Psoas muscle (tissue), 2 donors: ENCODE measurements around the gene SAMSN1.

GRCh38 chr21:5104614-5105026, 5416.8 kb upstream of the TPTE start:
- PRO-cap, 2 experiments = no peak in any of the 2 experiments

GRCh38 chr21:6111362-6111764, 4410.0 kb upstream of the TPTE start:
- PRO-cap, 2 experiments = no peak in any of the 2 experiments

DNA sequence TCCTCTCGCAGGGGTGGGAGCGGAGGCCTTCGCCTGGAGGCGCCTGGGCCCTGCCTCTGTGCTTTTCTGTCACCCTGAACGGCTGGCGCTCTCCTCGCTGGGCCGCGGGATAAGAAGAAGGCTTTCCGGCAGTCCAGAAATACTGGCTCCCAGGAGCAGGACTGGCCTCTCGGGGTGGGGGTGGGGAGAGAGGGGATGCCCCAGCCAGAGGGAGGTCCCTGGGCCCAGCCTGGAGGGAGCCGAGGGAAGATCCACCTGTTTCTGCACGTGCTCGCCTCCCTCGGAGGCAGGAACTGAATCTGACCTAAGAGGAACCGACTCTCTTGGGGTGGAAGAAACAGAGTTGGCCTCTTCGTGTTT, 4394.2 kb upstream of the TPTE start:
- PRO-cap, 2 experiments = no peak in any of the 2 experiments

DNA sequence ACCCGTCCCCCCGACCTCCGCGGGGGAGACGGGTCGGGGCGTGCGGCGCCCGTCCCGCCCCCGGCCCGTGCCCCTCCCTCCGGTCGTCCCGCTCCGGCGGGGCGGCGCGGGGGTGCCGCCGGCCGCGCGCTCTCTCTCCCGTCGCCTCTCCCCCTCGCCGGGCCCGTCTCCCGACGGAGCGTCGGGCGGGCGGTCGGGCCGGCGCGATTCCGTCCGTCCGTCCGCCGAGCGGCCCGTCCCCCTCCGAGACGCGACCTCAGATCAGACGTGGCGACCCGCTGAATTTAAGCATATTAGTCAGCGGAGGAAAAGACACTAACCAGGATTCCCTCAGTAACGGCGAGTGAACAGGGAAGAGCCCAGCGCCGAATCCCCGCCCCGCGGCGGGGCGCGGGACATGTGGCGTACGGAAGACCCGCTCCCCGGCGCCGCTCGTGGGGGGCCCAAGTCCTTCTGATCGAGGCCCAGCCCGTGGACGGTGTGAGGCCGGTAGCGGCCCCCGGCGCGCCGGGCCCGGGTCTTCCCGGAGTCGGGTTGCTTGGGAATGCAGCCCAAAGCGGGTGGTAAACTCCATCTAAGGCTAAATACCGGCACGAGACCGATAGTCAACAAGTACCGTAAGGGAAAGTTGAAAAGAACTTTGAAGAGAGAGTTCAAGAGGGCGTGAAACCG, 2263.4 kb upstream of the TPTE start:
- PRO-cap, 2 experiments = peak in 1 of 2 experiments; most common plus-strand start position 250 of the sequence (in 1)

DNA sequence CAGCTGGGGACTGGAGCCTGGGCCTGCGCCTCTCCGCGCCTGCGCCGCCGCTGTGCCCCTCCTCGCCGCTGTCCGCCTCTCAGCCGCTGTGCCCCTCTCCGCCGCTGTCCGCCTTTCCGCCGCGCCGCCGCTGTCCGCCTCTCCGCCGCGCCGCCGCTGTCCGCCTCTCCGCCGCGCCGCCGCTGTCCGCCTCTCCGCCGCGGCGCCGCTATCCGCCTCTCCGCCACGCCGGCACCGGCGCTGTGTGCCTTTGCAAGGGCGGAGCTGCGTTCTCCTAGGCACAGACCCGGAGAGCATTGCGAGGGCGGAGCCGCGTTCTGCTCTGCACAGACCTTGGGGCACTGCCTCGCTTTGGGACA, 1869.7 kb upstream of the TPTE start:
- PRO-cap, 2 experiments = no peak in any of the 2 experiments

GRCh38 chr21:9000278-9001304, 1520.8 kb upstream of the TPTE start:
- PRO-cap, 2 experiments = no peak in any of the 2 experiments

- PRO-cap, 2 experiments = no peak in any of the 2 experiments
Observed at GRCh38 chr21:9767618-9768292, 753.6 kb upstream of the TPTE start.

GRCh38 chr21:14076450-14077169, 134.1 kb downstream of the LIPI start:
- PRO-cap, 2 experiments = no peak in any of the 2 experiments

DNA sequence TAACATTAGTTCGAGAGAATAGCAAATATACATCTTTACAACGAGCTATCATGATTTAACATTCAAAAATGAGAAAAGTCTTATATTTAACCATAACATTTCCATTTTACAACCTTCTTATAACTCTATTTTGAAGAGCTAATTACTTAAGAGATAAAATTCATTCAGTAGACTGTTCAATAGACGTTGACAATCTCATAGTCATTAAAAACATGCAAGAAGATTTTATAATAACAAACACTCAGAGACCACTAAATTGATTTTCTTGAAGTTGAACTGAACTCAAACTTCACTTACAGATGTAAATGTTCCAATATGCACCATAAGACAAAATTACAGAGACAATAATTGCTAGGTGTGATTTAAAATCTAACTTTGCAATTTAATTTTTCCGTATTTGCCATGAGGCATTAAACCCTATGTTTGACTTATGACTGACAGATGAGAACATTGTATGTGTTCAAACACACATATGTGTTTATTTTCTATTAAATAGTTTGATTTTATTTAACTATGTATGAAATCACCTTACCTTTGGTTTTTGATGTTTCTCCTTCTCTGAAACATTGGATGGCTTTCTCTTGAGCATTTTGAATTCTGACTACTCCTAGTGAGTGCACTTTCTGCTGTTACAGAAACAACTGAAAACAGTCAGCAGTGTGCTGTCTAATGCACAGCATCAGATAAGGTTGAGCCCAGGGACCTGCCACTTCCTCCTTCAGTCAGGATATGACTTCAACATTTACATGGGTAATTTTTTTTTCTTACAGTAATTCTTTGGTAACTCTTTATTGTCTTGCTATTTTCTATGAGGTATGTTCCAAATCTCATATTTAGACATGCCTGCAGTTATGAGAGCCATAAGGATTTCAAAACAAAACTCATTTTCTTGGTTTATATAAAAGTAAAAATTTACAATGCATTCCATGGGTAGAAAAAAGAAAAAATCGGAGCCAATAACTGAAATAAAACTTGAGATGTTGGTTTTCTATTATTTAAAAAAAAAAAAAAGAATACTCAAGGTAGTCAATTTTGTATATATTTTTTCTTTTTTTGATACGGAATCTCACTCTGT, at the start of gene SAMSN1:
Gene SAMSN1 (minus strand): TSS at position 643 of the 1,075 bp plus-strand sequence.
- PRO-cap, 2 experiments = no peak in any of the 2 experiments

- PRO-cap, 2 experiments = no peak in any of the 2 experiments
Observed at GRCh38 chr21:14691875-14692484, 145.9 kb upstream of the SAMSN1 start.

- PRO-cap, 2 experiments = peak in 1 of 2 experiments; most common minus-strand start chr21:14963489 (in 1)
Observed at GRCh38 chr21:14963280-14963809, 101.5 kb downstream of the NRIP1 start.

GRCh38 chr21:14965706-14966854, 98.7 kb downstream of the NRIP1 start:
- PRO-cap, 2 experiments = no peak in any of the 2 experiments

GRCh38 chr21:15059038-15059839, 5.6 kb downstream of the NRIP1 start:
- PRO-cap, 2 experiments = no peak in any of the 2 experiments

DNA sequence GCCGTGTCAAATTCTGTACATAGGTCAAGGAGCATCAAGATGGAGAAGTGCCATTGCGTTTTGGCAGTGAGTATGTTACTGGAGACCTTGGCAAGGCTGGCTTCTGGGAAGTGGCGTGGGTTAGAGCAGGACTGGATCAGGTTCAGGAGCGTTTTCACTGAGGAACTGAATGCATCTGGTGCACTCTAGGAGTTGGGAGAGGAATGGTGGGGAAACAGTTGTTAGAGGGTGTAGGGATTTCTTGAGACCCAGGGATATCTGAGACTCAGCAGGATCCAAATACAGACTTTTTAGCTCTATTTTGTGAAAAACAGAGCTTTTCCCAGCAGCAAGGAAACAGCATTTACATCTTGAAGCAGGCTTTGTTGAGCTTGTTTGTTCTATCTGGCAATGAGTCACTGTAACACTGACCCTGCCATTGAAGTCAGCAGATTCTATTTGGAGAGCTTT, 56.8 kb upstream of the NRIP1 start:
- PRO-cap, 2 experiments = peak in 1 of 2 experiments; most common plus-strand start position 145 of the sequence (in 1)

GRCh38 chr21:15138426-15139161, 73.8 kb upstream of the NRIP1 start:
- PRO-cap, 2 experiments = no peak in any of the 2 experiments

- PRO-cap, 2 experiments = no peak in any of the 2 experiments
Observed at GRCh38 chr21:15219732-15220162, 154.9 kb upstream of the NRIP1 start.

GRCh38 chr21:15241789-15242356, 177.1 kb upstream of the NRIP1 start:
- PRO-cap, 2 experiments = no peak in any of the 2 experiments

DNA sequence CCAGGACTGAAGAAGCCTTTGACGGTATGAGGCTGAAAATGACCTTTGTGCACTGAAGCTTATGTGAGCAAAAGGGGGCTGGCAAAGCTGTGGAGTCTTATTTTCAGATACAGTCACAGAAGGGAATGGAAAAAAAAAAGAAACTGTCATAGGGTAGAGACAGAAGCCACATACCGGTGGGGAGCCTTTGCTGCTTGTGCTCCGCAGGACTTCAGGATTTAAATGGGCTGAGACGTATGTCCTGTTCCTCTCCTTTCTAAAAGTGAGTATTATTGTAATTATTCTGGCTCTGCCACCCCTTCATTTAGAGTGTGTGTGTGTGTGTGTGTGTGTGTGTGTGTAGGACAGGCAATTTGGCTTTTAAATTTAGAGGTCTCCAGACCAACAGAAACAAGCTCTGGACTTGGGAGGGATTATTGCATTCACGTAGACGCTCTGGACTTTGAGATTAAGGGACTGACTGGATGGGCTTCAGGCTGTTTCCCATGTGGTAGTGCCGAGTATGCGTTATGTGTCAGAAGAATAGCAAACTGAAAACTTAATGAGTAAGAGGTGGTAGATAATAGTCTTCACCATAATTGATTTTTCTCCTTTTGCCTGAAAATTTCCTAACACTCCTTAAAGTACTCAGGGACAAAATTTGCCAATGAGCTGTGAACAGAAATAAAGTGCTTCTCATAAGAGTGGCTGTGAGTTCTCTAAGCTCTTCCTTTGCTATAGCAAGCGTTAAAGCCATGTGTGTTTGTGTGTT, 281.9 kb downstream of the USP25 start:
- PRO-cap, 2 experiments = no peak in any of the 2 experiments

GRCh38 chr21:16094959-16095336, 365.2 kb downstream of the USP25 start:
- PRO-cap, 2 experiments = no peak in any of the 2 experiments

DNA sequence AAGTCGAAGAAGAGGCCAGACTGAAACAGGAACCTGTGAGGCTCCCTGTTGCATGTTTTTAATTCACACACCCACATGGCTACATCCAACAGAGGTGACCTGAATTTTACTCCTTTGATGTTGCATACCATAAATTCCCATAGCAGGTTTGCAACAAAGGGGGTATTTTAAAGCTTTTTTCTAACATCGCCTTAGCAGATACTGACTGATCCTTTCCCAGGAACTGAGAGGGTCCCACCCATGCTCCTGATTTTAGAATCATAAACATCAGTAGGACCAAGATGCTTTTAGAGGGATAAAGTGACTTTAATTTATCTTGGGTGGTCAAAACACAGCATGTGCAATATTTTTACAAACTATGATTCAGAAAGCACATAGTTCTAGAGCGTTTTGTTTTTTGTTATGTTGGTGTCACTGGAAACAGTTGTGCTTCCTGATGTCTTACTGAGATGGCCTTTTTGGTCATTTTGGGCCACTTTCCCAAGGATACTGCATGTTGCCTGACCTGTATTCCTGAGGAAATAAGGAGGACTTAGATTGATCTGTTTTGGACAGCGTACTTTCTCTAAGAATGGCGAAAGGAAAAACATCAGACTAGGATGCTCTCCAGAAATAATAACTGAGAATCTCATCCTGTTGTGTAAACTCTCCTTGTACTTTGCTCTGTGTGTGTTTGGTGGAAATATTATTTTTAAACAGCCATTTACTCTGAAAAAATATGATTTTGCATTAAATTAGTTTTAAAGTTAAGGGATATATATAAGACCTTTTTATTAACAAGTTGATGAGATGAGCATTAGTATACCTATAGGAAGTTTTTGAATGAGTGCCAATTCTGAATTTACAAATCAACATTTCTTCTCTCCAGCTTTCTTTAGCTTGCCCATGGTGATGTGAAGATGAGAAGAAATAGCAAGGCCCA, 451.2 kb downstream of the USP25 start:
- PRO-cap, 2 experiments = no peak in any of the 2 experiments